ENCODE data around the gene CLK2.

DNA sequence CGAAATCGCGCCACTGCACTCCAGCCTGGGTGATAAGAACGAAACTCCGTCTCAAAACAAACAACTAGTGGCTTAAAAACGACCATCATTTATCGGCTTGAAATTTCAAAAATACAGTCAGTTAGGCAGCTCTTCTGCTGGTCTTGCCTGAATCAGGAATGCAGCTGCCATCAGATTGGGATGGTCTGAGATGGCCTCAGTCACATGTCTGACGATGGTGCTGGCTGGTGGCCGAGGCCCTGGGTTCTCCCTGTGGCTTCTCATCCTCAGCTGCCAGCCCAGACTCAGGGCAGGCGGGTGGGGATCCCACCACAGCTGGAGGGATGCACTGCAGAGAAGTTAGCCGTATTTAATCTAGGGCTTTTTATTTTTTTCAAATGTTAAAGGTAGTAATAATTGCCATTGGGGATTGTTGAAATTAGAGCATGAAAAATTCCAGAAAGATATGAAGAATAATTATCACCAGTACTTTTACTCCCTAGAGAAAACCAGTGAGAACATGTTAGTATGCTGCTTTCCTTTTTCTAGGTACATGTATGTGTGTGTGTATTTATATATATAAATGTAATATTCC lies 31.4 kb downstream of the IL6R start:
- PRO-cap = no peak

DNA sequence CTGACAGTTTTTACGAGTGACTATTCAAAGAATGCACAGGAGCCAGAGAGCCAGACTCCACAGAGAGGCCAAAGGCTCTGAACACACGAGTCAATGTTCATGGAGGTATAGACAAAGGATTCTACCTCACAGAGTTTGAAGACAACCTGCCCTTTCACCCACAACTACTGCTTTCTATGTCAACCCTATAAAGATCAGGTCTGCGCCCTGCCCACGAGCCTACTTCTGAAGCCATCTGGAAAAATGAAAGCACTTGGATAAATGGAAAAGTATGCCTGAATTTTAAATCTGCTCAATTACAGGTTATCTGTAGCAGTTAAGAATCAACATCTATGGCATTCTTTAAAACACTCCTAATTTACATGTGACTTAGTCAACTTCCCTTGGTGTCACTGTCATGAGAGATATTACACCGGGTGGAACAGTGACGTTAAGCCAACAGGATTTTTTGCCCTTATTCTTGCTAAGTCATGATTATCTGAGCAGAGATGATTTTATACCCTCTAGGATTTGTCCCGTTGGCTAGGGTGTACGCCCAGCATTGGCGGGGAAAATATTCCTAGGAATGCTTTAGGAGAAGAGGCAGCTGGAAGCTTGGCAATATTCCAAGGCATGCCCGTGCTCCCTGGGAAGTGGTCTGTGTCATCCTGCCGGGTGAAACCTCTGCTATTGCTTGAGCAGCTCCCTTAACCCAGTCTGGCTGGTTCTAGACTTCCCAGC lies 16.0 kb downstream of the CHRNB2 start:
- PRO-cap = no peak

DNA sequence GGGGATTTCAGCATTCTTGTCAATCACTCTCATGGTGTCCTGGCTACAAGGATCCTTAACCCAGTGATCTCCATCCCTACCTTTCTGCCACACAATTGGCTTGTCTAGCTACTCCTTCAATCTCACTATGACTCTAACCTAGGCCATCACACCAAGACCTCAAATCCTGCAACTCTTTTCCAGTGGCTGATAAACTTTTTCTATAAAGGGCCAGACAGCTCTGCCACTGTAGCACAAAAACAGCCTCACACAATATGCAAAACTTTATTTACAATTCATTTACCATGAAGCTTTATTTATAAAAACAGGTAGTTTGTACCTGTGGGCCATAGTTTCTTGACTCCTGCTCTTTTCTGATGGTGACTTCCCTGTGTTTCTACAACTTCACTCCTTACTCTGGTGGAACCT lies 4.1 kb downstream of the ADAR start:
- PRO-cap = no peak

GRCh38 chr1:154628327-154628538 lies 20.2 kb upstream of the ADAR start:
- PRO-cap = no peak

DNA sequence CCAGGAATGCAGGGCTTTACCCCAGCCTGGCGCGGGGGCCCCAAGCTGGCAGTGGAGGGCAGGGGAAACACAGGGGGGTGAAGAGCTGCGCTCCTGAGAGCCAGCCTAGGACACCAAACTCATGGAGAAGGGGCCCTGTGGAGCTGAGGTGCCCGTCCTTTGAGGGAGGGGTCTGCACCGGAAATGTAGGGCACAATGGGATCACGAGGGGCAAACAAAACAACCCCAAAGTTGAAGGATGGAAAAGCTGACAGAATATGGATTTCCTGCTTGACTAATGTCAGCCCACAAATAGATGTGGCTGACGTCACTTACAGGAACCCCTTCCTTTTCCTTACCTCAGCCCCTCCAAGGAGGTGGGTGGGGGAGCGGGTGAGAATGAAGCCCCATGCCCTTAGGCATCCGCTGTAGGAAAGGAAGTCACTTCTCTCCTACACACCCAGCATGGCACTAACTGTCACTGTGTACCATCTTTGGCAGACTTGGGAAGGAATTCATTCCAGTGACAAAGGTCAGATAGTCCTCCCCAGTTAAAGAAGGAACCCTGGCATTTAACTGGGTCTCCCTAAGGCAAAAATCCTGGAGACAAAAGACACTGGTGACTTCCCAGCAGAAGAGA lies 110.8 kb downstream of the KCNN3 start:
- PRO-cap = no peak

DNA sequence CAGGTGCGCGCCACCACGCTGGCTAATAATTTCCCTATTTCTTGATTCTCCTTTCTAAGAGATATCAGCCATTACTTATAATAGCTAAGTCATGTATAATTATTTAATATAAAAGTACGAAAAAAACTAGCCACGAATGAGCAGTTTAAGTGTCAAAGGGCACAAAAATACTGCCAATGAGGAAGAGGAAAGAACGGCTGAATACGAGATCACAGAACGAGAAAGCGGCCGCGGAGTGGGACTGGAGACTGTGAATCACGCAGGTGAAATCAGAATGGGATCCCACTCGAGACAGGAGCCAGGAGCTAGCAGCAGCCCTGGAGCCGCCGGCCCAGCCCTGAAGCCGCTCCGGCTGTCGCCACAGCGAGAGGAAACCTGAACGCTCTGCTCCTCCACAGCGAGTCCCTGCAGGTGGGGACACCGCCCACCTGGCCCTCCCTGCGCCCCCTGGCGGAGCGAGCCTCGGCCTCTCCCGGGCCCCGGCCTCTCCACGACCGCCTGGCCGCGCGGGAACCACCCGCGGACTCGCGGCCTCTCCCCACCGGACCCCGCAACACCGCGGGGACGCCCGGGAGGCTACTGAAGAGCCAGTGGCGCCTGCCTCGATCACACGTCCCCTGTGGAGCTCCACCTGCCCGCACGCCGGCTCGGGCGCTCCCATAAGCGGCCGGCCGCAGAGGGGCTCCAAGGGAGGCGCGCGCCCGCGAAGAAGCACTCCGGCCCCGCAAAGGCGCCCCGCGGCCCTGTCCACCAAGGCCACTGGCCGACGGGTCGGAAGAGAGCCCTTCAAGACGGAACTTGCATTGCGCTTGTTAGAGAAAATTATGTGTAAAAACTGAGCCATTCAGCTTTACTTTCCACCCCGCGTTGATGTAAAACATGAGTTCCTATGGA lies 109.7 kb downstream of the KCNN3 start:
- PRO-cap = no peak

- PRO-cap = no peak
Measured at GRCh38 chr1:154809858-154810460, 60.1 kb downstream of the KCNN3 start.

DNA sequence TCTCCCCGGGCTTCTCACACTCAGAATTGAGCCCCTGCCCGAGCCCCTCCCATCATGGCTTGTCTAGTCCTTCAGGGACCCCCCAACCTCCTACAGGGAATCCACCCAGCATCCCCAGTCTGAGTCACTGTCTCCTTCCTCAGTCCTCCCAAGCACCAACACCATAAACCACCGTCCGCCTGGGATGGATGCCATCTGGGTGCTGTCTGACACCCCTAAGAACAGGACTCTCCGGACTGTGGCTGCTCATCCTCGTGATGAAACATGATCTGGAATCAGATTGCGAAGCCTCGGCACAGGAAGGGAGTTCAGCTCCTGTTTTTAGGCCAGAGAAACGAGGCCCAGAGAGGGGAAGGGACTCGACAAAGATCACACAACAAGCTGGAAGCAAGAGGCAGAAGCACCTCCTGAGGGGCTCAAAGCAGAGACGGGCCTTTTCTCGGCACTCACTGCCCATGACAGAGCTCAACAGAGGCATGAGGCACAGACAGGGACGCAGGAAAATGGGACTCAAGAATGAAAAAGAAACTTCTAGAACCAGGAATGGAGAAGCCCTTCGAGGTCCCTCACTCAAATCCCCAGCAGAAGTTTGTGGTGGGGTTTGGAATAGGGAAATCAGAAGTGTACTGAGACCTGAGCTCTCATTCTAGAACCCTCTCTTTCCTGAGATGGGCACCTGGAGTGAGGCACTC lies 8.4 kb downstream of the KCNN3 start:
- PRO-cap = no peak

DNA sequence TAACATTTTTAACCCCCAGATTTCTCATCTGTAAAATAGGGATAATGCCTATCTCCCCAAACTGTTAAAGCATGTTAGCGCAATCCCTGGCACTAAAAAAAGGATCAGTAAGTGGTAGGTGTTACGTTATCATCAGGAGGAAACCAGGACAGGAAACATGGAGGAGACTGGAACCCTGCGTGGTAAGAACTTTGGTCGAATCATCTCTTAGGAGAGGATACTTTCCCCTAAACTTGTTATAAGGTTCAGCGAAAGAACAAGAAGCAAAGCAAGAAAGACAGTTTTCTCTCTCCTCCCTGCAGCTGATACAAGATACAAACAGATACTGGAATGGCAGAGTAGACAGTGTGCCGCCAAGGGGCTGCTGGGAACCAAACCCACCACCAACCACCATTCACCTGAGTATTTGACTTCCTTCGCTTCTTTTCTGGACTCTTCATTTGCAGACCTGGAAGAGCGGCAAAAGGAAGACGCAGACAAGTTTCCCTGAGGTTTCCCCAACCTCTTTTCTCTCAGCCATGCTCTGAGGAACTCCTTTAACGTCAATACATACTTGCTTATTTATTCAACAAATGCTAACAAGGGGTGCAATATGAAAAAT lies 903 bp downstream of the PYGO2 start:
- PRO-cap = no peak

- PRO-cap = no peak
Measured at GRCh38 chr1:154969243-154969792, 1.2 kb downstream of the SHC1 start.

DNA sequence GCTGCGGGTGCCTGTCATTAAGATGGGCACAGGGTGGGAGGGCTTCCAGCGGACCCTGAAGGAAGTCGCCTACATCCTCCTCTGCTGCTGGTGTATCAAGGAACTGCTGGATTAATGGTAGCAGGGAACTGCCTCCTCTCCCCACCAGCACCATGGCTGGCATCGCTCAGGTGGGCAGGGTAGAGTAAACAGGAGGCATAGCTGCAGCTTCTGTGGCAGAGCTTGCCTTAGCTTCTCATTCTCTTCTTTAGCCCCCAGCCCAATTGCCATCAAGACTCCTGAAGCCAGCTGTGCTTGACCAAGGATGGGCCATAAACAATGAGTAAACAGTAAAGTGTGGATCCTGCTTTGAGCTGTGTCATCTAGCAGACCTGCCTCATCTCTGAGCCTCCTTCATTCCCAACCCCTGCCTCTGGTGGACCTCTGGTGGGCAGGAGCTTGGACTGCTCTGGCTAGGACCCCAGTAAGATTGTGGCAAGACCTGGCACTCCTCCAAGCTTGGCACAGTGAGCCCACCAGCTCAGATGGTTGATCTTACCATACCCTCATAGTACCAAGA lies 372 bp downstream of the LENEP start:
- PRO-cap = no peak

GRCh38 chr1:155003370-155004066 lies 916 bp downstream of the ZBTB7B start:
- PRO-cap = bidirectional peak, plus-strand start at chr1:155004205, minus-strand start at chr1:155003855

GRCh38 chr1:155062273-155063417 lies 895 bp upstream of the EFNA4 start:
- PRO-cap = no peak

DNA sequence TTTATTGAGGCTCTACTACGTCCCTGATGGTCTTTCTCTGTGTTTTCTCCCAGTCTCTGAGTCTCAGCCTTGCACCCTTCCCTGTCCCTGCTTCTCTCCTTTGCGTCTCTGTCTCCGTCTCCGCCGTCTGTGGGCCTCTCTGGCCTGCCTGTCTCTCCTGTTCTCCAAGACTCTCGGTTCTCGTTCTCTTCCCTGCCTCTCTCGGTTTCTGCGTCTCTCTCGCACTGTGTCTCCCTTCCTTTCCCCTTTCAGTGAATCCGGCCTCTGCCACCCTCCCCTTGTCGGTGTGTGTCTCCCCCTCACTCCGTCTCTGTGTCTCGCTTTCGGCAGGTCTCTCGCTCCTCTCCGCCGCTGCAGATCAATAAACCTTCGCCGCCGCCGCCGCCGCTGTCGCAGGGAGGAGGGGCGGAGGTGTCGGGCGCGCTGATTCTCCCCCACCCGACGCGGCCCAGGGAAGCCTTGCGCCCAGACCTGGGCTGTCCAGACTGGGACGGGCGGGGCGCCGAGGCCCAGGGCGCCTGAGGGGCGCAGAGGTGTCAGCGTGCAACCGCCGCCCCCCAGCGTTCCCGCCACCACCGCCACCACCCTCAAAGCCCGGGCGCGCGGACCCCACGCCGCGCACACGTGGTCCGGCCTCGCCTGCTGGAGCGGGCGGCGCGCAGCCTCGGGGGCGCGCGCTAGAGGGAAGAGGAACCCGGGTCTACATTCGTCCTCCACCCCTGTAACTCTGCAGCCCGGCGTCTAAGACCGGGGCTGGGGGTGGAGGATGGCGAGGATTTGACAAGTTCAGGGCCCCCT lies 3.1 kb downstream of the EFNA3 start:
- PRO-cap = no peak

DNA sequence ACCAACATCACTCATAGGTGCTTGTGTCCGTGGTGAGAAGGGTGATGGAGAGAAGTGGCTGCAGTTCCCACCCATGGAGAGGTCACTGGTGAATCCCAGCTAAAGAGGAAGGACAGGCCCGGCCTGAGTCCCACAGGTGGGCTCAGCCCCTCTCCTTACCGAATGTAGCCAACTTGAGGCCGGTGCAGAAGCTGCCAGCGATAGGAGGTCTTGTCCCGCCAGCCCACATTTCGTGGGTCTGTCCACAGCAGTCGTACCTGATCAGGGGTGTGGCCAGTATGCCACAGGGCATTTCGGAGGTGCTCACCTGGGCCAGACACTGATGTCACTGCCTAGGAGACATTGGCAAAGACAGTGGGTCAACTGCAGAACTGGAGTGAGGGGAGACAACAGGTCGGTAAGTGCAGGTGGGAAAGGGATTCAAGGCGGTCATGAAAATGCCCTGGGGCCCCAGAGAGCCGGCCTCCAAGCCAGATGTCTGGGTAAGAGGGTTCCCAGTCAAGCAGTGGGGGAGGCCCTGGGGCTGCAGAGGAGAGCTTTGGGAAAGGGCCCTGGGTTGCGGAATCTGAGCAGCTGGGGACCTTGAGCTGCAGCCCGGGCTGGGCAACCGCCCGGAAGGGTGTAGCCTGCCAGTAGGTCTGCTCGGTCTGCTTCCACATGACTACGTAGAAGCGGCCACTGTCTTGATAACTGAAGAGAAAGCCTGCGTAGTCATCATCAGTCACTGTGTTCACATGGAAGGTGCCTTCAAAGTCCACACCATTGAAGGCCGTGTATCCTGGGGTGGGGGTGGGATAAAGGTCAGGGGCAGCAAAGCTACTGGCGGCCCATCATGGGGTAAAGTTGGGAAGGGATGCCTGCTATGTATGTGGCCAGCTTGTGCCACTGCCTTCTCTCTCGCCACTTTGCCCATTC lies 10.6 kb downstream of the THBS3 start:
- PRO-cap = no peak

DNA sequence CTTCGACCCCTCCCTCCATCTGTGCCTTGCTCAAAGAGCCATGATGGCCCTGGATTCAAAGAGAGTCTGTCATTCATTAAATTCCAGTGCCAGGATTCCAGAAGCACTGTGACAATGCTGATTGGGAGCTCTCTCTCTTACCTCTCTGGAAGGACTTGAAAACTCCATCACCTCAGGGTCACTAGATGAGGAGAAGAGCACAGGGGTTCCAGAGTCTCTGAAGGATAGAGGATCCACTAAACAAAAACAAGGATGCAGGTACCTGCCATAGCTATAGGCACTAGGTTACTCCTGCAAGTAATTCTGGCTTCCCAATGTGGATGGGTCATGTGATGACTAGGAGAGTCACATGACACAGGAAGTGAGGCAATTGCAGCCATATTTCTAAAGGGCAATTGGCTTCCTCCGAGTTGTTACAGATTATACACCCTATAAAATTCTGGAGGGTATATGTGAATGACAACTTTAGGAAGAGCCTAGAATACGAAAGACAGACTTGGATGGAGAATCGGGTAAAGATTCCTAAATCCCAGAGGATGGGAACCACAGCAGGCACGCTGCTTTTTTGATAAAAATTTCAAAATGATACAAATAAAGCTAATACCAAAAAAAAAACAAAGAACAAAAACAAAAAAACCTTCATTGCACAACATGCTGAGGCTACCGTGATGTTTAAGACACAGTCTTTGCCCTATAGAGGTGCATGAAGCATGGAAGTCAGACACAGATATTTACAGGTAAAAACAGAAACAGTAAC lies 10.4 kb downstream of the MTX1 start:
- PRO-cap = no peak

- PRO-cap = bidirectional peak, plus-strand start at chr1:155227688, minus-strand start at chr1:155227539
Measured at GRCh38 chr1:155227268-155228327, 13.5 kb downstream of the GBA1 start.

GRCh38 chr1:155272798-155273977 lies at the start of gene CLK2:
Gene CLK2, minus strand, starts transcription at chr1:155273504.
- PRO-cap = bidirectional peak, plus-strand start at chr1:155273238, minus-strand start at chr1:155273093; bidirectional peak, plus-strand start at chr1:155273584, minus-strand start at chr1:155273486

DNA sequence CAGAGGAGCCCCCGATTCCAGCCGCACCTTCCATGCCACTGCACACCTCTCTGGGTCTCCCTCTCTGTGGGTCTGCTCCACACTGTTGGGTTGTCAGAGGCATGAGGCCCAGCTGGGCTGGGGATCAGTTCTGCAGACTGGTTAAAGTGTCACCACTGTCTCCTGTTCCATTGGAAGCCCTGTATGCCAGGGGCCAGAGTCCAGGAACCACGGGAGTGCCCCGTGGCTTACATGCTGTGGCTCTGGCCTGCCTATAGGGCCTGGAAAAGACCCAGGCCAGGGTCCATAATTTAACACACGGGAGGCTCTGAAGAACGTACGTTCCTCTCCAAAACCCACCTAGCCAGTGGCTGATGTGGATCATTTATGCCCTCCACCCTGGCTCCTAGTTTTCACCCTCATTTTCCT lies 380 bp downstream of the PKLR start:
- PRO-cap = no peak

DNA sequence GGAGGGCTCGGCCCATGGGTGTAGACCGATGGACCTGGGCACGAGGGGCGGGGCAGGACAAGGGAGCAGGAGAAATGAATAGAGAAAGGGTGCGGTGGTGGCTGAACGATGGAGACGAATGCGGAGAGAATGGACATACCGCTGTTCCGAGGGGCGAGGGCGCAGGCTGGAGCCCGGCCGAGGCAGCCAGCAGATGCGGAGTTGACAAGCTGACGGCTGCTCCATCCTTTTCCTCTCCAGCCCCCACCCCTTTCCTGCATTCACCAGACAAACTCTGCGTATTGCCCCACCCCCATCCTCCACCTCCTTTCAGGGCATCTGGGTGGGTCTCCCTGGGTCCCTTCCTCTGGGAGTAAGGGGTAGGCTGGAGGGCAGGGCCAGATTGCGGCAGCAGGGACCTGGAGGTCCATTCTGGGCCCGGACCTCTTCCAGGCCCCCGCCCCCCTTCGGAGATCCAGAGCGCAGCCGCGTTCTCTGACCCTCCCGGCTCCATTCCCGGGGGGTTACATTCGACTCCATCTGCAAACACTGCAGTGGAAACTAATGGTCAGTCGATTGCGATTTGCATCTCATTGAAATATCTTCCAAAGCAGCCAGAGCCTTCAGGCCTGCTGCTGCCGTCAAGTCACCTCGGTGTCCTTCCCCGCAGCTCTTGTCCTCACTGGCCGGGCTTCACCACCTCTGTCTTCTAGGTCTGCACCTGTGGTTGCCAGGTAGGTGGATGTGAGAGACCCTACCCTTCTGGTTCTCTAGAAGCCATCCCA lies 484 bp downstream of the RUSC1 start:
- PRO-cap = unidirectional peak, minus-strand start at position 448 of the sequence

All from ureter (tissue), 1 donor.